Lung (tissue), 4 donors: ENCODE data around the genes CCDC15 and HYLS1.

GRCh38 chr11:124953802-124954634 lies at the start of gene CCDC15:
TSS of gene CCDC15 (plus strand) at chr11:124954202.
- PRO-cap, result bidirectional peak, plus-strand start at chr11:124954202, minus-strand start at chr11:124953991
- RAMPAGE, long total RNA, result no peak
- RRBS, result 2% methylated on average over 13 of the region's 53 CpGs

DNA sequence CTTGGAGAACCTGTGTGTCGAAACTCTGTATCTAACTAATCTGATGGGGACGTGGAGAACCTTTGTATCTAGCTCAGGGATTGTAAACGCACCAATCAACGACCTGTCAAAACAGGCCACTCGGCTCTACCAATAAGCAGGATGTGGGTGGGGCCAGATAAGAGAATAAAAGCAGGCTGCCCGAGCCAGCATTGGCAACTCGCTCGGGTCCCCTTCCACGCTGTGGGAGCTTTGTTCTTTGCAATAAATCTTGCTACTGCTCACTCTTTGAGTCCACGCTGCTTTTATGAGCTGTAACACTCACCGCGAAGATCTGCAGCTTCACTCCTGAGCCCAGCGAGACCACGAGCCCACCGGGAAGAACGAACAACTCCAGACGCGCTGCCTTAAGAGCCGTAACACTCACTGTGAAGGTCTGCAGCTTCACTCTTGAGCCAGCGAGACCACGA lies 21.1 kb downstream of the TMEM218 start:
- PRO-cap, result no peak
- RAMPAGE, long total RNA, result no peak
- RRBS, result no CpG with 5 or more reads among the region's 21 CpGs

GRCh38 chr11:125167141-125168131 lies 2.9 kb downstream of the PKNOX2 start:
- PRO-cap, result bidirectional peak, plus-strand start at chr11:125167537, minus-strand start at chr11:125167410
- RAMPAGE, long total RNA, result no peak
- RRBS, result no CpG with 5 or more reads among the region's 31 CpGs

DNA sequence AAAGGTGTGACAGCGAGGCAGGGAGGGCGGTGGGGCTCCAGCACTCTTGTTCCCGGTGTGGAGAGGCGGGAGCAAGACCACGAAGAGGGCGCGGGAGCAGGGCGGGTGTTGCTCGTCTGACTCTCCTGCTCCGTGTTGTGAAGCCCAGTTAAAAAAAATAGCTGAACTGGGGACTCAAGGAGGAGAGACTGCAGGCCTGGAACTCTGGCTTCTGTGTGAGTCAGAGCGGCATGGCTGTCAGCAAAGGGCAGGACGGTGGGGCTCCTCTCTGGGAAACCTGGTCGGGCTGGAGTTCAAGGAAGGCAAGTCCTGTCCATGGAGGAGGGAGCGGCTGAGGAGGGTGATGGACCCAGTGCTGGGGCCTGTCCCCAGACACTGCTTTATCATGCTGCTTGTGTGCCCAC lies 152.4 kb downstream of the FEZ1 start:
- PRO-cap, result no peak
- RAMPAGE, long total RNA, result no peak
- RRBS, result no CpG with 5 or more reads among the region's 14 CpGs

DNA sequence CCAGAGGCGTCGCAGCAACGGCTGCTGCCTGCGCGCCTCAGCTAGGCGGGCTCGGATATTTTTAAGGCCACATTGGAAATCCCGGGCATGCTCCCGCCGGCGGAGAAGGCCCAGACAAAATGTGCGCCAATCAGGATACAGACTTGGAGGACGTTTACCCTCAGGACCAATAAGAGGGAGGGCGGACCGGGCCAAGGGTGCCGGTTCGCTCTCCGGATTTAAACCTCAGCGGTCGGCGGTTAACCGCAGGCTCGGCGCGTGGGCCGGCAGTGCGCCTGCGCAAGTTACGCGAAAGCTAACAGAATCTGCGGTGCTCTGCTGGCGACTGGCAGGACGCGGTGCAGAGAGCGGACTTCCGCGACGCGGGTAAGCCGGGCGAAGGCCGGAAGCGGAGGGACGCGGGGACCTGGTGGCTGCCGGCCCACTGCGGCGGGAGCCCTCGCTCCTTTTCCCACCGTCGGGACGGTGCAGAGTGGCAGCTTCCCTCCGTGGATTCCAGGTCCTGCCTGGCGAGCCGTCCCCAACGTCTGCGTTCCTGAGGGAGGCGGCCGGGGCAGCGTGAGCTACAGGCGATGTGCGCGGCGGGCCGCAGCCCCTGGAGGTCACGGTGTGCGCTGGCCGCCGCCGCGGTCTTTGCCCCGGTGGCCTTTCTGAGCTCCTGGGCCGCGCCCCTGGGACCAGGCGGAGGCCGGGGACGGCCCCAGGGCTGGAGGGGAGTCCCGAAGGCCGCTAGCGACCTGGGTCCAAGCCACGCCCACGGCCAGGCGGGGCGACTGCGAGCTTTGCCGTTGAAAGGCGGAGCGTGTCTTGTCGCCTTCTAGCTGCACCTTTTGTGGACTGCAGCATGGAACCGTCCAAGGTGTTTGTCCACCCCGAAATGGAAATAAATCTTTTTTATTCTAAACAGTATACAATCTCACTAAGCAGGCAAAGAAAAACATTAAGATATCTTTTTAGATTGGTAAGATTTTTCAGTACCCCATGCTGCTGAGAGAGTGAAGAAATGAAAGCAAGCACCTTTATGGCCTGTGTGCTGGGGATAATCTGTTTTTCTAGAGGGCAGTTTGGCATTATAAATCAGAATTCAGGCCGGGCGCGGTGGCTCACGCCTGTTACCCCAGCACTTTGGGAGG lies at the start of gene HYLS1:
HYLS1 (plus strand) TSS at position 269 of the 1,133 bp plus-strand sequence.
- PRO-cap, result no peak
- RAMPAGE, long total RNA, result no peak
- RRBS, result 2% methylated on average over 41 of the region's 95 CpGs

DNA sequence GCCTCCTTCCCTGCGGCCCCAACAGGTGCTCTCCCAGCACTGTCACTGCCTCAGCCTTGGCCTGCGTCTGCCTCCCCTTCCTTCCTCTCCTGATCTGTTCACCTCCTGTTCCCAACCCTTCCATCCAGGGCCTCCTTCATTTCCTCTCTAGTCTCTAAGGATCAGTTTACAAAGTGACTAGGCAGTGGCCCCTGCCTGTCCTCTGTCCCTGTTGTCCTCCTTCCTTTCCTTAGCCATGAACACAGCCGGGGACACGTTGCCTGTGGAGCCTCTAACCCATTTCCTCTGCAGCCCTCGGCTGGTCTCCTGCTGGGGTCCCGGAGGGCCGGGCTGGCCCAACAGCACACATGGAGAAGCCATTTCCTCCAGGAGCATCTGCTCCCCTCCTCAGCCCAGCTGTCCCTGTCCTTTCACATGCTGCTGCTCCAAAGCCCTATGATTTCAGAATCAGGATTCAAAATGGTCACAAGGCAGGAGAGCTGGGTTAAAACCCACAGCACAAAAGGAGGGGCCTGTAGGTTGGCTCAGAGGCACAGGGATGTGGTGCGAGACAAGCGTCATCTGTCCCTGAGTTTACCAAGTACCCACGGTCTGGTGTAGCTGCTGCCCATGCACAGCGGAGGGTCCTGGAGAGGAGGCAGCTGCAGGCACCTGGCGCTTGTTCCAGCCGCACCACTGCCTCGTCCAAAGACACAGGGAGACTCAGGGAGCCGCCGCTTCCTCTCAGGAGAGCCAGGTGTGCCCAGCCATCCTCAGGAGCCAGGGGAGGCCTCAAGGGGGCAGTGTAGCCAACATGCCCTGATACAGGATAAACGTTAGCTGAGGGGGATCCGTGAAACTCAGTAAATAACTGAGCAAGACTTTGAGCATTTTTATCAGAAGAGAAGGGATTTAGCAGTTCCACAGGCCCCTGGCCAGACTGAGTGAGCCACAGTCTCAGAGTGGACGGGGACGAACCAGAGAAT lies 4.1 kb upstream of the VSIG10L2 start:
- PRO-cap, result no peak
- RAMPAGE, long total RNA, result no peak
- RRBS, result 32% methylated on average over 4 of the region's 20 CpGs

DNA sequence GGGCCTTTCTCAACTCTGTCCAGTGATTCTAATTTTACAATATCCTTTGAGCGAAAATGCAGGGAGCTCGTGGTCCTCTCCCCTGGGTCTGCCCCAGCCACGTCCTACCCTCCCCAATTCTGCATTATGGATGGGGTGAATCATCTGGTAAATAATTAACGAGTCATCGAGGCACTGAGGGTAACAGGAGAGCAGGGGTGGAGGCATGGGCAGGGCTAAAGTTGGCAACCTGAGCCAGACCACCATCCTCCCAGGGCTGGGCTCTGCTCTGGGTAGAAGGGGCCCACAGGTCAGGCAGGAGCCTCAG lies 169 bp upstream of the VSIG10L2 start:
- PRO-cap, result no peak
- RAMPAGE, long total RNA, result no peak
- RRBS, result no CpG with 5 or more reads among the region's 5 CpGs

DNA sequence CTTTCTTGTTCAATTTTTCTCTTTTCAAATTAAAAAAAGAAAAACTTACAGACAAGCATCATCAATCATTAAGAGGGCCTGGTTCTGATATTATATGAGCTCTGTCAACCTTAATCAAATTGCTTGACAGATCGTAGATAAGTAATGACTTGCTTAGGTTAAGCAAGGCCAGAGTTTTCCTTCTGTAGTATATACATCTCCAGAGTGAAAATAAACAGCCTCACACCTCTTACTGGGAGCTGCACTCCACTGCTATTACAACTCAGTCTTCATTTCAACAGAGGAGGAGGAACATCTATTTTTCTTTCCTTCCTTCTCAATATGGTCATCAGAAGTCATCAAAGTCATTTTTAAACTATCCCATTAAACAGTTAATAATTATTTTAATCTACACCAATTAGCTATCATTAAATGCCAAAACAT lies 13.5 kb downstream of the CDON start:
- PRO-cap, result no peak
- RAMPAGE, long total RNA, result no peak
- RRBS, result no CpG with 5 or more reads among the region's 1 CpG

GRCh38 chr11:126266912-126267459 lies 1.7 kb downstream of the SRPRA start:
- PRO-cap, result no peak
- RAMPAGE, long total RNA, result no peak
- RRBS, result no CpG with 5 or more reads among the region's 4 CpGs

DNA sequence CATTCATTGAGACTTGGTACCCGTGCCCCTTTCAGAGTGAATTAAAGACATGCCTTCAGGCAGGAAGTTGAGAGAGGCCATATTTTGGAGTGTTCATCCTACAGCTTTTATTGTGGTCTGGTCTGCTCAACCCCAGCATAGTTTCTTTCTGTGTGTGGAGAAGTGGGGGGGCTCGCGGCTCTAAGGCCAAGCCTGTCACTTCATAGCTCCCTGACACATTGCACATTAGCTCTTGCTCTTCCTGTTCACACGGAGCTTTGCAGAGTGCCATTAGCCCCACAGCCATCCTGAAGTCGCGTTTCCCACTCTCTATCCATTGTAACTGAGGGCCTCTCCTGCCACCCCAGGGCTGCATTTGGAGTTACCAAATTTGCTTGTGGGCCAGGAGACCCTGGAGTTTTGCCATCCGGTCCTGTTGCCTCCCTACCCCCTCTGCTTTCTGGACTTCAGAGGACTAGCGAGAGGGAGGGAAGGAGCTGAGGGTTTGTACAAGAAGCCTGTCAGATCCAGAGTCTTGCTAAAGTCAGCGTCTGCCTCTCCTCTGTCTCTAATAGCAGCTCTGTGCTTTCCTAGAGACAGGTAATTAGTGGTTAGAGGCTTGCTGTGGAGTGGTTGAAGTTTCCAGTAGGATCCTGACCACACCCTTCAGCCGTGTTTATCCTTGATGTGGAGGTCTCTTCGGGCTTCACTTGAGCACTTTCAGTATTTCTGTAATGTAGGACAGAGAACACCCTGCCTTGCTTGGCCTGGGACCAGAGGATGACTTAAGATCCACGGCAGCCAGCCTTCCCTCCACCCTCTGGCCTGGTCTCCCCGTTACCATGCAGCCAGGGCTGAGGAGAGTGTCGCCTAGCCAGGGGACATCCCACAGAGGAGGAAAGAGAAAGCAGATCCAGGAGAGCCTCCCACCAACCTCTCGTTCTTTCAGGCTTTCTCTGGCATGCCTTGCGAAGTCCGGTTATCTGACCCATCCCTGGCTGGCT lies 14.1 kb downstream of the DCPS start:
- PRO-cap, result no peak
- RAMPAGE, long total RNA, result no peak
- RRBS, result no CpG with 5 or more reads among the region's 17 CpGs

- PRO-cap, result no peak
- RAMPAGE, long total RNA, result no peak
- RRBS, result 19% methylated on average over 2 of the region's 13 CpGs
Measured at GRCh38 chr11:126386276-126387152, 31.0 kb downstream of the ST3GAL4 start.

GRCh38 chr11:126467881-126468485 lies 112.5 kb downstream of the ST3GAL4 start:
- PRO-cap, result no peak
- RAMPAGE, long total RNA, result no peak
- RRBS, result no CpG with 5 or more reads among the region's 10 CpGs

DNA sequence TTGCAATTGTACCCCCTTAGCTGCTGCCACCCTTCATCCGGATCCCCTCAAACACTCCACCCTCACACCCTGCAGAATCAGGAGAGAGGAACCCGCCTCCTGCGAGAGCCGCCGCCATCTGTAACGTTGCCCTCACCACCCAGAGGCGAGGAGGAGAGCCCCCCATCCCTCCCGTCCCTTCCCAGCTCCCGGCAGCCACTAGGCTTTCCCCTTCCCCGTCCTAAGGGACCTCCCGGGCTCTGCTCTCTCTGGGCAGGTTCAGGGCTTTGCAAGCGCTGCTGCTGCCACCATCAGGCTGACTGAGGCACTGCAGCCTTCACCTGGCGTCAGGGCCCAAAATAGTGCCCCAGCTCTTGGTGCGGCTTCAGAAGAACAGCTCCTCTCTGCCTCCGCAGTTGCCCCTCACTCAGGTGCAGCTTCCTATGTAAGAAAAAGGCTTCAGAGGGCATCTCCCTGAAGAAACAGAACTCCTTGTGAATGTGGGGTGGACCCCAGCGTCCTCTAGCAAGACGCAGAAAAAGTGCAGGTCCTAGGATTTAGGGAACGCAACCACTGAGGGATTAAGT lies 10.2 kb downstream of the KIRREL3 start:
- PRO-cap, result no peak
- RAMPAGE, long total RNA, result no peak
- RRBS, result no CpG with 5 or more reads among the region's 18 CpGs

DNA sequence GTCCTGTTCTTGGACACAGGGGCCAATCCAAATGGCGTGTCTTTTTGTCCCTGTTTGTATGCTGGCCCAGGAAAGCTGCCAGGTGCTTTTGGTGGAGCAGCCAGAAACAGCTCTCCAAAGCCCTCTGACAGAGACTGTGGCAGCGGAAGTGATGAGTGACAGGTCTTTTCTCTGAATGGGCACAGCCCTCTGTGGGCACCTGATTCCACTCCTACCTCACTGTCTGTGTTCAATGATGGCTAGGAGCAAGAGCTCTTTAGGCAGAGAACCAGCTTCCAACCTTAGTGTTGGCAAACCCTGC lies 106.4 kb upstream of the KIRREL3 start:
- PRO-cap, result no peak
- RAMPAGE, long total RNA, result no peak
- RRBS, result no CpG with 5 or more reads among the region's 2 CpGs

GRCh38 chr11:127109779-127110297 lies 109.3 kb upstream of the KIRREL3 start:
- PRO-cap, result no peak
- RAMPAGE, long total RNA, result no peak
- RRBS, result no CpG with 5 or more reads among the region's 4 CpGs

DNA sequence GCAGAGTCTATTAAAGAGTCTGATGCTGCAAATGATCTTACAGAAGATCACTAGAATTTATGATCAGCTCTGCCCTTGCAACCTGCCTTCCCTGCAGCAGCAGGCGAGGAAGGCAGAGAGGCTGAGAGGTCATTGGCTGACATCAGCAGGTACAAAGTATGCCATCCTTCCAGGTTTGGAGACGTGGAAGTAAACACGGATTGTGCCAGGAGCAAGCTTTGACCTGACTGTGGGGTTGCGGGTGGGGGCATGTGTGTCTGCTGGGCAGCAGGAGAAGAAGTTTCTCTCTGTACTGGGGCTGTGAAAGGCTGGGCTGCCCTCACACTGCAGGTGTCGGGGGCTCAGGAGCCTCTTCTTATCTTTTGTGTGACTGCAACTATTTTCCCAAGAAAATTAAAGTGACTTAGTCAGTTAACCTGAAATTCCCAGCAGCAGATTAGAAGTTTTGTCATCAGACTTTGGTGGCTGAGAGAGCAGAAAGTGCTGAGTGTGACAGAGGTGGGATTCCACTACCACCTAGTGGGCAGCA lies 566.0 kb downstream of the ETS1 start:
- PRO-cap, result no peak
- RAMPAGE, long total RNA, result no peak
- RRBS, result no CpG with 5 or more reads among the region's 5 CpGs

GRCh38 chr11:128271301-128271961 lies 315.9 kb downstream of the ETS1 start:
- PRO-cap, result no peak
- RAMPAGE, long total RNA, result no peak
- RRBS, result no CpG with 5 or more reads among the region's 1 CpG

- PRO-cap, result no peak
- RAMPAGE, long total RNA, result no peak
- RRBS, result no CpG with 5 or more reads among the region's 4 CpGs
Measured at GRCh38 chr11:128290887-128291254, 296.5 kb downstream of the ETS1 start.

DNA sequence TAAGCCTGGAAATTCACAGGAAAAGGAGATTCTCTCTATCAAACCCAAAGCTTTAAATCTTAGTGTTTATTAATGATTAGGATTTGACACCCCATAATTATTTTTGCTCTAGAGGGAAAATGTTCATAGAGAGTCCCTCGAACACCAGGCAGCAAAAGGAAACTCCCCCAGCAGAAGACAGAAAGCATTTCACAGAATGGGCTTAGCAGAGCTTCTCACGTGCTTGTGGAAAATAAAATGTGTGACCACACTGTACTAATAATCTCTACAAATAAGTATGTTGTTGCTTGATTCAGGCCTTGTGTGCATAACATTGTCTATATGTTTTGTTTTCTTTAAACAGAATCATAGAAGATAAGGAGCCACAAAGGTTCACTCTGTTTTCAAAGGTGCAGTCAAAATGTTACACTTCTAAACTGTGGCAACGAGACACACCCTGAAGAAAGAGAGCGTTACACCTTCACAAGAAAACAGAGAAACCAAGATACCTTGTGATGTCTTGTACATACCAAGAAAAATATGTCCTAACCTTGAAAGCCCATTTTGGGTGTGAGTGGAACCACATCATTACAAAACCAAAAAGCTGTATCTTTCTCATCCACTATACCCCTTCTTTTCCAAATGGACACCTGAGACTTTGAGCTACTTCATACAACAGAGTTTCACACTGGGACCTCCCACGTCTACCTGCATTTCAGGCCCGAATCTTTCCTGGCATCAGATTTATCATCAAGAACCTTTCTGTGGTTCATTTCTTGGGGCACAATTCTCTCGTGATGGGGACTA lies 282.5 kb downstream of the ETS1 start:
- PRO-cap, result no peak
- RAMPAGE, long total RNA, result no peak
- RRBS, result no CpG with 5 or more reads among the region's 7 CpGs

GRCh38 chr11:128341094-128341774 lies 246.1 kb downstream of the ETS1 start:
- PRO-cap, result no peak
- RAMPAGE, long total RNA, result no peak
- RRBS, result no CpG with 5 or more reads among the region's 12 CpGs